H7 (cell line): ENCODE measurements around the gene ALKBH4.

DNA sequence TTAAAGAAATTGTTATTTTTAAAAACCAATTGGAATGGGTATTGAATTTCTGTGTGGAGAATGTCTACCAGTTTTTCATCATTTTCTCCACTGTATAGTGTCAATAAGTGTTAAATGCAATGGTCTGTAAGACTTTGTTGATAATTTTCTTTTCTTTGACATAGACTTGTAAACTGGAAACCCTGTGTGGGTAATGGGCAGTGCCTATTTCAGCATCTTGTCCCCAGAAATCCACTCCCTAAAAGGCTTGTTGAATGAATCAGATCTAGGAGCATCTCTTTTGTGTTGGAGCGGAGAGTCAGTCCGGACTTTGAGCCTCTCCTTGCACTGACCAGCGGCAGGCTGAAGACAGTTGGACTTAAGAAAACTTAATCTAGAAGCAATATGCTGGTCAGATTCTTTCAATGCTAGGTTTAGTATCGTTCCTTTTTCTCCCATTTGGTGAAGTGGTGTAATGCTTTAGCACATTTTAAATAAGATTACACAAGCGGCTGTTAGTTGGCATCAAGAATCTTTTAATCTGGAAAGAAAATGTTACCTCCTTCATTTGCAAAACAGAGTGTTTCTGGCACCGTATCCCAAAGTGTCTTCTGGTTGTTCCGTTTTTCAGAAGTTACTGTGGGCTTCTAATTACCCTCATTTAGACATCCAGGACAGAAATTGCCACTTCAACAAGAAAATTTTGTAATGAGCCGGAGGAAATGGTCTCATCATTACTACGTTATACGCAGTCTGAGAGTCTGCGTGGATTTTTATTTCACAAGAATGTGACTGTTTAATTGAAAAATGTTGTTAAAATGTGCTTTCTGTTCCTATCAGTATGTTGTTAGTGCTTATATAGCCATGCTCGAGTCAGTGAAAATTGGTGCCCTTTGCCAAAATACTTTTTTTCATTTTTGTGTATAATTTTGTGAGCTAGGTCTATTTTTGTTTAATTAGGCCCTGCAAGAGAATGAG lies 74.7 kb downstream of the CUX1 start:
- RAMPAGE, long total RNA, result no peak

DNA sequence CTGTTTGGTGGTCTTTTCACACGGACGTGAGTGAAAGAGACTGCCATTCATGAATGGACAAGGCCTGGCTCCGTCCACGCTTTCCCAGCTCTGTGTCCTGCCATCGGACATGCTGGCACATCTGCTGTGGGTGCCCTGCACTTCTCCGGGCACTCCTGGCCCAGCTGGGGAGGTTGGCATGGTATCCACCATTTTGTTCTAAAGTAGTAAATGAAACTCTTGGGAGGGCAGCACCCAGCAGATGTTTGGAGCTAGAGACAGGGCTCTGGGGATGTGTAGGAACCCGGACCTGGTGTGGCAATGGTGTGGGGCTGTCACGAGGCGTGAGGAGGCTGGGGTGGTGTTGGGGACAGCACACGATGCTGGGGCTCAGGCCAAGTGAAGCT lies 118.0 kb downstream of the CUX1 start:
- RAMPAGE, long total RNA, result no peak

GRCh38 chr7:101936116-101937244 lies 119.1 kb downstream of the CUX1 start:
- RAMPAGE, long total RNA, result no peak

DNA sequence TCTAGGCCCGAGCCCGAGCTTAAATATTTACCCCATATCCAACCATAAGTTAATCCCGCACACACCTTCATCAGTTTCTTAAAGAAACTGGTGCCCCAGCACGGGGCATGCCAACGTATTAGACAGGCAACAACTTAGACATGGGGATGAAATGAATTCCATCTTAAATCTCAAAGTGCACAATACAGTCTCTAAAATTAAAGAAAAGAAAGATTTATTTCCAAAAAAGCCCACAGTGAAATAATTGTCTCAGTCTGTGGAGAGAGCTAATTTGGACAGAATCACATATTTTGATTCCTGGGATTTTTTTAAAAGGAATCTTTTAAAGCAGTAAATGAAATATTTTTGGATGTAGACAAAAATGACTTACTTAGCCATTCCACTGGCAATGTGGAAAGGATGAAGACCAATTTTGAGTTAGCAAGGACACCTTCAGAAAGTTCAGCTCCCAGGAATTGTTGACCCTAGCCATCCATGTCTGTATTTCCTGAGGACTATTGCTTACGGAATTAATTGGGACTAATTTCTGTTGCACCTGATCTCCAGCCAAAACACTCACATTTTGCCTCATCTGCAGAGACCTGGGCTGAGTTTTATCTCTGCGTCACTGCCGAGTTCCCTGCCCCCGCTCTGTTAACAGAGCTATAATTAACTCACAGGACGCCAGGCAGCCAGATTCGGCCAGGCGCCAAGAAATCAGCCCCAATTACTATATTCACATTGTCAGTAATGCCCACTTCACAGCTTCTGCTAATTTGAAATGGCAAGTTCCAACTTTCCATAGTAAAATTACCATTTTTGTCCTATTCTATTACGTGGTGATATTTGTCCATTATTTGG lies 130.2 kb downstream of the CUX1 start:
- RAMPAGE, long total RNA, result no peak

DNA sequence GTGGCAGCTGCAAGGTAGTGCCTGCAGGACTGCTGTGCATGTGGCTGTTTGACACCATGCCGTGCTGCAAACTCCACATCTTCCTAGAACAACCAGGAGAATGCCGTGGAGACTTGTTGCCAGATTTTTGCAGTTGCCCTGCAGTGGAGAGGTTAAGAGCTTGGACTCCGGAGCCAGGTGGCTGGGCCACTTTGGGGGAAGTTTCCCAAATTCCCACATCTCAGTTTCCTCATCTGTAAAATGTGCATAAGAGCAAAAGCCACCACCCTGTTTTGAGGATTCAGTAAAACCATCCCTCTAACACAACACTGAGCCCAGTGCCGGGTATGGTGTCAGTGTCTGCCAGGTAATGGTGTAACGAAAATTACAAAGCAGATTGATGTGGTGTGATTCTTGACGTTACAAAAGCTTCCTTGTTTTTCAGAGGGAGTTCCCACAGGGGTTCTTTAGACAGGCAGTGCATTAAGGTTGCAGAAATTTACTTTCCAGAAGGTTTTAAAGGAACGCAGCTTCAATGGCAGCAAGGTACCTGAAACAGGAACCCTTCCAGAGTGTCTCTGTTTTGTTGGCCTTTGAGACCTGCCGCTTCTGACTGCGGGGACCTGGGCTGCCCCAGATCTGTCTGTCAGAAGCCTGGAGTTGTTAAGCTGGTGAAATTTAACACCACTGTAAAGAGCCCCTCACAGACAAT lies 168.2 kb downstream of the CUX1 start:
- RAMPAGE, long total RNA, result no peak

GRCh38 chr7:102040471-102040857 lies 223.0 kb downstream of the CUX1 start:
- RAMPAGE, long total RNA, result no peak

DNA sequence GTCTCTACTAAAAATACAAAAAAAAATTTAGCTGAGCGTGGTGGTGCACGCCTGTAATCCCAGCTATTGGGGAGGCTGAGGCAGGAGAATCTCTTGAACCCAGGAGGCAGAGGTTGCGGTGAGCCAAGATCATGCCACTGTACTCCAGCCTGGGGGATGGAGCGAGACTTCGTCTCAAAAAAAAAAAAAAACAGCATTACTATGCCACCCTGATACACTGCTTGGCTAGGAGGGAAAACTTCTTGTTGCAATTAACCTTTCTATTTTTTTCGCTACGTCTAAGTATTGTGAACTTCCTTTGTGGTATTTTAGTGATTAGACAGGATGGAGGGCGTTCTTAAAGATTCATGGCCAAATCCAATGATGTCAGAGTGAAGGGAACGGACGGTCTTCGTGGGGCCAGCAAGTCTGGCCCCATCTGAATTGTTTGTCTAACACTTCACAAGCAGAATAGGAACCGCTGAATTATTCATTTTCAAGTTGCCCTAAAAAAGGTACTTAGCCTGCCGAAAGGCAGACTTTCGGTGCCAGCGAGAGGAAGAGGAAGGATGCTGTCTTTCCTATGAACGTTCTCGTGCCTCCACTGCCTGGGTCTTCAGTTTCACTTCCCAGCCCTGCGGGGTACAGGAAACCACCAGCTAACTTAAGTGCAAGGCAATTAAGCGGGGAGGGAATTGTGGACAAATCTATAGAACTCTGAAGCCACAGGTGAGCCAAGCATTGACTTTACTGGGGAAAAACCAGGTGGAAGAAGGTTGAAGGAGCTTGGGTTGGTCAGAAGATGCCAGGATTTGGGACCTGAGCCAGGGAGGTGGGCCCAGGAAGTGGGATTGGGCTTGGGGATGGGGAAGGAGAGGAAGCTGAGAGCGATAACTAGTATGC lies 145.7 kb upstream of the SH2B2 start:
- RAMPAGE, long total RNA, result no peak

GRCh38 chr7:102254501-102255157 lies 32.0 kb upstream of the SH2B2 start:
- RAMPAGE, long total RNA, result no peak

GRCh38 chr7:102273914-102274452 lies 12.7 kb upstream of the SH2B2 start:
- RAMPAGE, long total RNA, result no peak

DNA sequence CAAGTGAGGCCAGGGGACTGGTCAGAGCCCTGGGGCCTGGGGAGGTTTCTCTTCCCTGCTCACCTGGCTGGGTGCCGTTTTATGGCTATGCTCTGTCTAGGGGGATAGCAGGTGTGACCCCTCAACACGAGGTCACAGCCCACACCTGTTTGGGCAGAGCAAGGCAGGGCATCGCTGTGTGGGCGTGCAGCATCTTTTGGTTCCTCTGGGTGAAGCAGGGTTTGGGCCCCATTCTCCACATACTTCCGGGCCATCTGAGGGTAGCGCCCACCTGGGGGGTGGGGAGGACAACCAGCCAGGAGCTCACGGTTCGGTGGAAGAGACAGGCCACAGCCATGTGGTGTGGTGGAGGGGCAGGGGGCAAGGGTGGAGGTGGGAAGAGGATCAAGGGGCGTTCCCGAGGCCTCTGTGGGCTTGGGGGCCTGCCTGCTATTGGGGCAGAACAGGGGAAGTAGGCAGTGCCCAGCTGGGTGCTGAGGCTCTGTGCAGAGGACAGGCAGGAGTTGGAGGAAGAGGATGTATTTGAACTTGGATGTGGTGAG lies 2.4 kb downstream of the SH2B2 start:
- RAMPAGE, long total RNA, result no peak

GRCh38 chr7:102384887-102385472 lies 11.2 kb upstream of the PRKRIP1 start:
- RAMPAGE, long total RNA, result no peak

GRCh38 chr7:102403755-102405193 lies 8.1 kb downstream of the PRKRIP1 start:
- RAMPAGE, long total RNA, result no peak

DNA sequence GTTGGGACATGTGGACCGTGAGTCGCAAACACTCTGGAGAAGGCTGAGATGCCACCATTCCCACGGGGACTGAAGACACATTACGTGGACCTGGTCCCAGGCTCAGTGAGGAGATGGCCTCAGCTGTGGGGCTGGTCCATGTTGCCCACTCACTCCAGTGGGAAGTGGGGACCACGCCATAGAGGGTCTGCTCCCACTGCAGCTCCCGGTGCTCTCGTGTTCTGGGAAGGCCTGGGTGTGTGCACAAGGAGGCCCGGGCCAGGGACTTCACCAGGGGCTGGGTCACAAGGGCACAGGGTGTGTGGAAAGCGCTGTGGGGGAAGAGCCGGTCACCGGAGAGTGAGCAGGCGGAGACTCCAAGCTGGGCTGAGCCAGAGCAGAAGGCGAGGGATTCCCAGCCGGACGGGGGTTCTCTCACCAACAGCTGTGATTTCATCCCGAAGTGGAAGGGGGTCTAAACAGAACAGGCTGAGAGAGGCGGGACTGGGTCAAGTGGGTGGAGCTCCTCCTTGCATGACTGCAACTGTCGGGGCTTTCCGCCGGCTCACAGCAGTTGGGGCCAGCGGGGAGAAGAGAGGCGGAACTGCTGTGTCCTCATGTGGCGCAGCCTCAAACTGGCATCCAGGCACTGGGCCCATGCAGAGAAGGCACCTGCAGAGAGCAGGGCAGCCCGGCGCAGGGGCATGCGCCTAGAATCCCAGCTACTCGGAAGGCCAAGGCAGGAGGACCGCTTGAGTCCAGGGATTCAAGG lies 7.7 kb upstream of the ORAI2 start:
- RAMPAGE, long total RNA, result no peak

DNA sequence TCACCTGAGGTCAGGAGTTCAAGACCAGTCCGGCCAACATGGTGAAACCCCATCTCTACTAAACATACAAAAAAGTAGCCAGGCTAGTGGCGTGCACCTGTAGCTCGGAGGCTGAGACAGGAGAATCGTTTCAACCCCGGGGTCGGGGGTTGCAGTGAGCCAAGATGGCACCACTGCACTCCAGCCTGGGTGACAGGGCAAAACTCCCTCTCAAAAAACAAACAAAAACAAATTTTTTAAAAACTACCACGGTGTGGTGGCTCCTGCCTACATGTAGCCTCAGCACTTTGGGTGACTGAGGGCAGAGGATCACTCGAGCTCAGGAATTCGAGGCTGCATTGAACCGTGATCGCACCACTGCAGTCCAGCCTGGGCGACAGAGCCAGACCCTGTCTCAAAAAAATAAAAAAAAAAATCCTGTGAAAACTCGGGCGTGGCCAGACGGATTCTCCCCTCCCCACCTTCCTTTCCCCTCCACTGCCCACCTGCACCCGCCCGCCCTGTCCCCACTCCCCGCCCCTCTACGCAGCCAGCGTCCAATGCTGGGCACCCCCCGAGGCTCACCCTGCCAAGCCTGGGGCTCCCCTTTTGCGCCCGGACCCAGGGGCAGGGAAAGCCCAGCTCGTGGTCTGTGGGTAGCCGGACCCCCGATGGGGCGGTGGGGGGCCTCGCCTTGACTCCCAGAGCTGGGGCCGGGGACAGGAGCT lies 654 bp upstream of the ORAI2 start:
- RAMPAGE, long total RNA, result no peak

GRCh38 chr7:102464149-102465251 lies at the start of gene ALKBH4:
Gene ALKBH4, minus strand, starts transcription at chr7:102464863.
- RAMPAGE, long total RNA, result start-site peak on the minus strand at chr7:102464848-102464867, 57 reads

GRCh38 chr7:102791294-102791692 lies 42.5 kb downstream of the FAM185A start:
- RAMPAGE, long total RNA, result no peak

DNA sequence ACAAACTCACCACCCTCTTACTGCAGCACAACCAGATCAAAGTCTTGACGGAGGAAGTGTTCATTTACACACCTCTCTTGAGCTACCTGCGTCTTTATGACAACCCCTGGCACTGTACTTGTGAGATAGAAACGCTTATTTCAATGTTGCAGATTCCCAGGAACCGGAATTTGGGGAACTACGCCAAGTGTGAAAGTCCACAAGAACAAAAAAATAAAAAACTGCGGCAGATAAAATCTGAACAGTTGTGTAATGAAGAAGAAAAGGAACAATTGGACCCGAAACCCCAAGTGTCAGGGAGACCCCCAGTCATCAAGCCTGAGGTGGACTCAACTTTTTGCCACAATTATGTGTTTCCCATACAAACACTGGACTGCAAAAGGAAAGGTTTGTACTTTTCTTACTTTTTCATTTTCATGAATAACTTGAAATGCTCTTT lies 21.5 kb downstream of the LRRC17 start:
- RAMPAGE, long total RNA, result no peak

- RAMPAGE, long total RNA, result no peak
These were observed 76.3 kb downstream of the LRRC17 start for GRCh38 chr7:102988704-102989833.

DNA sequence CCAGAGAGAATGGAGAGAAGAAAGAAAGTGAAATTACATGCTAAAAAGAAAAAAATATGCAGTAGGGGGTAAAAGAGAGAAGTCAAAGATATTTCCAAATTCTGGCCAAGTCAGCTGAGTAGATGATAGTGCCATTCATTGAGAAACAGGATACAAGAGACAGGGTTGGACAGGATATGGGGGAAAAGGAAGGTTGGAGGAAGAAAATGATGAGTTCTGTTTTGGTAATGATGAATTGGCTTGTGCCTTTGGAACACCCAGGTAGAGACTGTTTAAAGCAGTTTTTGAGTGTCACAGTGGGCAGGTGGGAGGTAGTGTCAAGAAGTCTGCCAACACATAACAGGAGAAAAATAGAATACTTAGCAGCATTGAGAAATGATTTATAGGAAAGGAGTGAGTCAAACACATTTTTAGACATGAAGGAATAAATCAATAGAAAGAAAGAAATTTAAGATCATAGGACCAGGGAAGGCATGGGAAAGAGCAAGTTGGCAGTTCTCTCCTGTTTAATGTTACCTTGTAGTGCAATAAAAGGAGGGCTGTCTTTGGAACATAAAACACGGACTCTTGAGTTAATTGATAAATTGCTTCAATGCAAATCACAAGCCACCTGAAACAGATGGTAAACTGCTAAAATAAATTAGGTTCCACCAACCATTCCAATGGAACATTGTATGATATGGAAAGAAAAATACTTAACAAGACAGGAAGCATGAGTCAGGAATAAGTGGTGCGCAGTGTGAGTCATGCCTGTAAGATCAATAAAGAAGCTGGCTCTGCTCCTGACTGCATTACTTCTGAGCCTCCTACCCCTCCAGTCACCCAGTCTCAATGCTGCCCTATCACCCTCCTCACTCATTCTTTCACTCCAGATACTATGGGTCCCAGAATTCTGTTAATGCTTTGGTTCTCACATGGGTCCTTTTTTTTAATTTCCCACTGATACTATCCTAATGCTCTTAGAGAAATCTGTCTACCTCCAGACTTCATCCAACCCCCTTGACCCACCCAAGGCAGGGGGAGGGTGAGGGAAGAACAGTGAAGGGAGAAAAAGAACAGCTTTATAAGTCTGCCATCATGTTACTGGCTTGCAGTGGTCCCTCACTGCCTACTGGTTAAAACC lies 78.7 kb downstream of the LRRC17 start:
- RAMPAGE, long total RNA, result no peak

DNA sequence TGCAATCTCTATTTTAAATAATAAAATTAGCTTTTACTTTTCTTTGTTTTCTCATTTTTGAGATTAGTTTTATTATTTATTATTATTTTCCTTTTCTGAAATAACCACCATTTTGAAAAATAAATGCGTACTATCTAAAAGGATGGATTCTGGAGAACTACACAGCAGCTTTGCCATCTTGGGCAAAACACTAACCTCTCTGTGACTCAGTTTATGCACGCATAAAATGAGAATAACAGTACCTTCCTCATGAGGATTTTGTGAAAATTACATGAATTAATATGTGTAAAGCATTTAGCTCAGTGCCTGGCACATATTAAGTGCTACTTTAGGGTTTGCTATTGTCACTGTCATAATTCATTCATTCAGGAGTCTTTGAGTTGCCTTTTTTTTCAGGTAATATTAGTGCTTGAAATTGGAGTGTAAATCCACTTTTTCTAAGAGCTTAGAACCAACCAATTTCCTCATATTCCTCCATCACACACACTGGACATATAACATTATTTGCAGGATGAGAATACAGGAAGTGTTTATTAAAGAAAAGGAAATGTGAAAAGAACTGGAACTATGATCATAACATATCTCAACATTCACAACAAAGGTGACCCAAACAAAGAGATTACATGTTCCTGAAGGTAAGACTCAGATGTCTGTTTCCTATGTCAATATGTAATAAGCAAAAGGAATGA lies 8.9 kb downstream of the RELN start:
- RAMPAGE, long total RNA, result no peak